Body of pancreas (tissue), 2 donors: ENCODE data around the genes OR1D5, TRPV1, CTNS and CAMKK1.

GRCh38 chr17:2854327-2854743 is 58.1 kb downstream of the RAP1GAP2 start:
- PRO-cap, result bidirectional peak, plus-strand start at chr17:2854494, minus-strand start at chr17:2854267
- RAMPAGE, long total RNA, 2 experiments, result no peak in any of the 2 experiments

- PRO-cap, result no peak
- RAMPAGE, long total RNA, 2 experiments, result no peak in any of the 2 experiments
Observed at GRCh38 chr17:2907031-2907679, 110.9 kb downstream of the RAP1GAP2 start.

DNA sequence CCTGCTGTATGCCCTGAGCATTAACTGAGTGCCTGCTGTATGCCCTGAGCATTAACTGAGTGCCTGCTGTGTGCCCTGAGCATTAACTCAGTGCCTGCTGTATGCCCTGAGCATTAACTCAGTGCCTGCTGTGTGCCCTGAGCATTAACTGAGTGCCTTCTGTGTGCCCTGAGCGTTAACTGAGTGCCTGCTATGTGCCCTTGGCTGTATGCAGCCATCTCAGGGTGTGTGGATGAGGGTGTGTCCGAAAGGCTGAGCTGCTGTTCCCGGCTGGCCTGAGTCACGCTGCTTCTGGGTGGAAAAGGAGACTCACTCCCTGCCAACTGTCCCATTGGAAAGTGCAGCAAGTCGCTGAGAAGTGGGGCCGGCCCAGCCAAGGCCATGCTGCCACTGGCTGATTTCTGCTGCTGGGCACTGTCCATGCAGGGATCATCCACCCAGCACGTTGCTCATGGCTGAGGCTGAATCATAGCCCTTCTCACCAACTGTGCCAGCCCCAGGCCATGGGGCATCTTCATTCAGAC is 113.8 kb downstream of the OR1D5 start:
- PRO-cap, result no peak
- RAMPAGE, long total RNA, 2 experiments, result no peak in any of the 2 experiments

DNA sequence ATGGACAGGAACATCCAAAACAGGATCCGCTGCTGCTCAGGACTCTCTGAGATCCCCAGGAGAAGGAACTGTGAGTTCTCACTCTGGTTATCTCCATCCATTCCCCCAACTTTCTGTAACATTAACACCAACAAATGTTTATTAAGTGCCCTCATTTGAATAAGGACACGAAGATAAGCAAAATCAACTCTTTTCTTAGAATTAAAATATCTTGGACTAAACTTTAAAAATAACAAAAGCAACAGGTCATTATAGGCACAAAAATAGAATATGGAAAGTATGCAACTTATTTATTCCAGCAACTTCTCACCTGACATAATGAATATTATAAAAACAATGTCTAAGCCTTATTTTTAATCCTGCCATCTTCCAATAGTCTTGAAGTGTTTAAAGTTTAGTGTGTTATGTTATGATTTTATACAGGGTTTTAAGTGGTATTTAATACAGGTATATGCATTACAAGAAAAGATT is at the start of gene OR1D5:
Gene OR1D5, minus strand, starts transcription at position 101 of the 471 bp plus-strand sequence.
- PRO-cap, result no peak
- RAMPAGE, long total RNA, 2 experiments, result no peak in any of the 2 experiments

DNA sequence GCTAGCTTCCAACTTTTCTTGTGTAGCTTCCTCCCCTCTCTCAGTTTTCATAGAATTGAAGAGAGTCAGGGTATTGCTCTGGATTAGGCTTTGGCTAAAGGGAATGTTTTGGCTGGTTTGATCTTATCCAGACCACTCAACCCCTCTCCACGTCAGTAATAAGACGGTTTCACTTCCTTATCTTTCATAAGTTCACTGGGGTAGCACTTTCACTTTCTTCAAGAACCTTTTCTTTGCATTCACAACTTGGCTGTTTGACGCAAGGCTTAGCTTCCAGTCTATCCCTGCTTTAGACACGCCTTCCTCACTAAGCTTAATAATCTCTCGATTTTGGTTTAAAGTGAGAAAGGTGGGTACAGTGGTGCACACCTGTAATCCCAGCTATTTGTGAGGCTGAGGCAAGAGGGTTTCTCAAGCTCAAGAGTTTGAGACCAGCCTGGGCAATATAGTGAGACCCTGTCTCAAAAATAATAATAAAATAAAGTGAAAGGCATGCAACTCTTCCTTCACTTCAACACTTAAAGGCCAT is 29.7 kb upstream of the OR1A2 start:
- PRO-cap, result no peak
- RAMPAGE, long total RNA, 2 experiments, result no peak in any of the 2 experiments

- PRO-cap, result no peak
- RAMPAGE, long total RNA, 2 experiments, result no peak in any of the 2 experiments
Observed at GRCh38 chr17:3513352-3514209, 37.8 kb downstream of the ASPA start.

GRCh38 chr17:3534696-3535521 is 22.7 kb downstream of the TRPV3 start:
- PRO-cap, result no peak
- RAMPAGE, long total RNA, 2 experiments, result no peak in any of the 2 experiments

- PRO-cap, result no peak
- RAMPAGE, long total RNA, 2 experiments, result no peak in any of the 2 experiments
Observed at GRCh38 chr17:3535522-3536183, 22.0 kb downstream of the TRPV3 start.

DNA sequence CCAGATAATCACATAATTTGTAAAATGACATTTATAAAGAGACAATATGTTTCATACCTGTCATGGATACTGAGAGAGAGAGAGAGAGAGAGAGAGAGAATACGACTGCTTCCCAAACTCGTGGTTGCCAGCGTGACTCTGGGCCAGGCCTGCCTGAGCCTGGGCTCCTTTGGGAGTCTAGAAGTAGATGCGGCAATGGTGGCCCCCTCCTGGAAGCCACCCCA is at the start of gene TRPV1:
Gene TRPV1, minus strand, starts transcription at position 160 of the 224 bp plus-strand sequence.
- PRO-cap, result no peak
- RAMPAGE, long total RNA, 2 experiments, result no peak in any of the 2 experiments

DNA sequence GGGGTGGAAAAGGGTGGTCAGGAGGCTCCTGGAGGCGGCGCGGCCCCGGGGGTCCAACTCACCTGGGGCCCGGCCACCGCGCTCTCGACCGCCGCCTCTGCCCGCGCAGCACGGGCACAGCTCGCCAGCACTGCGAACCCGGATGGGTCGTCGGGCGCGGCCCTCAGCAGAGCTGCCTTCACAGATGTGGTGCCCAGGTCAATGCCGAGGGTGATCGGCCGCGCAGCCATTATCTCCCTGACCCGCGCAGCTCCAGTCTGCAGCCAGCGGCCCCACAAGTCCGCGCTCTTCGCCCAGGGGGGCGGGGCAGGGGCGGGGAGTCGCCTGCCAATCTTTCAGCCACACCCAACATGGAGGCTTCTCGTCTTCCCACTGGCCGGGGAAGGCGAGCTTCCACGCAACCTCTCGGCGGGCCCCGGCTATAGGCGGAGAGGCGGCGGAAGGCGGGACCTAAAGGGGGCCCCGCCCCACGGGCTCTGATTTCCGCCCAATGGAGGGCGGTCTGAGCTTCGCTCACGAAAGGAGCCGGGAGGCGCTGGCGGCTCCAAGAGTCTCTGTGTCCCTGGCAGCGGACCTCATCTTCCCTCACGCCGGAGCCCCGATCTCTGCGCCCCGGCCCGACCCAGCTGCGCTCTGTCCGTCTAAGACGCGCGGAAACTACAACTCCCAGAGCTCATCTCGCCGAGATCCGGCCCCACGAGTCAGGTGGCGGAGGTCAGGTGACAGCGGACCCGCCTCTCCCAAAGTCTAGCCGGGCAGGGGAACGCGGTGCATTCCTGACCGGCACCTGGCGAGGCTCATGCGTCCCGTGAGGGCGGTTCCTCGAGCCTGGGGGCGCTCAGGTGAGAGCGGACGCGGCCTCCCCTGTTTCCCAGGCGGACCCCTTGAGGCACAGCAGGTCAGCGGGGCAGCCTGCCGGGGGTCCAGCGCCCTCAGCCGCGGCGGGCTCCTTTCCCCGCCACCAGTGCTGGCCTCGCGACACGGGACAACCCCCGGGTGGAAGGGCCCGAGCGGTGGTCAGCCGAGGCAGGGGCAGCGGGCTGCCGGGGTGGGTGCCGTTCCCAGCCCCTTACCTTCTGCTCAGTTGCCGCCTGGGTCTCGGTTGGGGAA is at the start of gene CTNS:
Gene CTNS, plus strand, starts transcription at position 771 of the 1,110 bp plus-strand sequence.
- PRO-cap, result bidirectional peak, plus-strand start at position 547 of the sequence, minus-strand start at position 291 of the sequence; bidirectional peak, plus-strand start at position 771 of the sequence, minus-strand start at position 746 of the sequence
- RAMPAGE, long total RNA, 2 experiments, result start-site peak on the plus strand in 2 of 2 experiments, centred at positions 758 to 771 of the sequence, 124 to 171 reads per replicate; start-site peak on the minus strand in 2 of 2 experiments, centred at positions 254 to 281 of the sequence, 72 to 127 reads per replicate

GRCh38 chr17:3659480-3660233 is 8.7 kb downstream of the TAX1BP3 start:
- PRO-cap, result no peak
- RAMPAGE, long total RNA, 2 experiments, result no peak in any of the 2 experiments

DNA sequence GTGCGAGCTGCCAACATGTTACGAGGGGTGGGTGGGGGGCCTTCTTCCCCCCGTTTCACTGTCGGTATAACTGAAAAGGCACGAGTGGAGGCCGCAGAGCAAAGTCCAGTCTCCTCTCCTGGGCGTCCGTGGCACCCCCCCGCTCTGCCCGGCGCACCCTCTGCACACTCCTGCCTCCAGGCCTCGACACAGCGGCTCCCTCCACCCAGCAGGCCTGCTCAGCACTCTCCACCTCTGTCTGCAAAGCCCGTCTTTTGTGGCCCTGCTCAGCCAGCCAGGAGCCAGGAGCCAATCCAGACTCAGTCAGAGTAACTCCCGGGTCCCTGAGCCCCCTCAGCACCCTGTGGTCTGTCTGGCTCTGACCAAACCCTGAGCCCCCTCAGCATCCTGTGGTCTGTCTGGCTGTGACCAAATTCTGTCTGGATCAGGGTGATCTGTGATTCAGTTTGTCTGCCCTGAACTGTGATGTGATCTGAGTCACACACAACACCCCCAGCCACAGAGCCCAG is 6.1 kb downstream of the ITGAE start:
- PRO-cap, result no peak
- RAMPAGE, long total RNA, 2 experiments, result no peak in any of the 2 experiments

- PRO-cap, result no peak
- RAMPAGE, long total RNA, 2 experiments, result no peak in any of the 2 experiments
Observed at GRCh38 chr17:3802187-3803356, 1.6 kb upstream of the ITGAE start.

DNA sequence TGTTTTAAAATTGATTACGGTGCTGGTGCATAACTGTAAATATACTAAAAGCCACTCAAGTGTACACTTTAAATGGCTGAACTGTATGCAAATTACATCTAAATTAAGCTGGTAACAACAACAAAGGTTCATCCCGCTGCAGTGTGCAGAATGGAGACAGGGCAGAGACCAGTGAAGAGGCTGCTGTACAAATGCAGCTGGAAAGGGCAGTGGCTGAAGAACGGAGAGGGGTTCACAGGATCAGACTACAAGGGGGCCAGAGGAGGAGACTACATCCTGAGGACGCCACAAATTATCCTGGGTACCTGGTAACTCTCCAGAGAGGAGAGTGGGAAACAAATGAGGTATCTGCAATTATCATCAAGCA is 9.1 kb upstream of the ITGAE start:
- PRO-cap, result no peak
- RAMPAGE, long total RNA, 2 experiments, result no peak in any of the 2 experiments

DNA sequence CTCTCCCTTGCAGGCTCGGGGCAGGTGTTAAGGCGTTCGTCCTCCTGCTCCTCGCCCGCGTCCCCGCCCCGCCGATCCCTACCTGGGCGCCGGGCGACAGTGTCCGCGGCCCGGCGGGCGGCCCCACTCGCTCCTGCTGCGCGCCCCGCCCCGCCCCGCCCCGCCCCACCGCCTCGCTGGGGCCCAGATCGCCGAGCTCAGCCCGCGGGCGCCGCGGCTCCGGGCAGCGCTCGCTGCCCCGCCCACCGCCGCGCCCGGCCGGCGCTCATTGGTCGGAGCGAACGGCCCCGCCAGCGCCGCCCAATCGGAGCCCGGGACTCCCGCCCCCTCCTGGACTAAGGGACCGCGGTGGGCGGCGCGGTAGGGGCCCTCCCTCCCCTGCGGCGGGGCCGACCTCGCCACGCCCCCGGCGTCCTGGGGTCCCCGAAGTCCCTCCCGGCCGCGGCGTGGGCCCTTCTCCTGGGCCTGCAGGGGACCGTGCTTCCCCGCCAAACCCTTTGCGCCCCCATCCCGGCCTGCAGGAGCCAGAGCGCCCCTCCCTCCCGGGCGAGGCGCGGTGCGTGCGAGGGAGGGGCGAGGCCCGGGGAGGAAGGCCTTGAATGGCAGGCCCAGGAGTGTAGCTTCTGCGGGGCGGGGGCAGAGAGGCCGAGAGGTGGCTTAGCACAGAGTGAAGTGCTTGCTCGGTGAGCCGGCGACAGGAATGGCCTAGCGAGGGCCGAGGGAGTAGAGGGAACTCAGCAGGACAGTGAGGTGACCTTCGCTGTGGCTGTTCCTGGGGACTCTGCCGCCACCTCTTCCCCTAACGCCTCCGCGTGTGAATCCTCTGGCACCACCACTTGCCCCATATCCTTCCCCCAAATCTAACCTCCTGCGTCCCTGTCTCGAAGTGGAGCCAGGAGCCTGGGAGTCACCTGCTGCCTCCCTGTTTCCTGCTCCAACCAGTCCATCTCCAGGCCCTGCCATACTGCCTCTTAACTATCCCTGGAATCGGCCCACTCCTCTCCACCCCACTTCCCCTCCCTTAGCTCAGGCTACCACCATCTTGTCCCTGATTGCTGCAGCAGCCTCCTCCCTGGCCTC is at the start of gene CAMKK1:
Gene CAMKK1, minus strand, starts transcription at position 197 of the 1,080 bp plus-strand sequence.
- PRO-cap, result bidirectional peak, plus-strand start at position 412 of the sequence, minus-strand start at position 240 of the sequence; unidirectional peak, plus-strand start at position 686 of the sequence
- RAMPAGE, long total RNA, 2 experiments, result start-site peak on the minus strand in 1 of 2 experiments, centred at position 290 of the sequence, 16 reads per replicate

DNA sequence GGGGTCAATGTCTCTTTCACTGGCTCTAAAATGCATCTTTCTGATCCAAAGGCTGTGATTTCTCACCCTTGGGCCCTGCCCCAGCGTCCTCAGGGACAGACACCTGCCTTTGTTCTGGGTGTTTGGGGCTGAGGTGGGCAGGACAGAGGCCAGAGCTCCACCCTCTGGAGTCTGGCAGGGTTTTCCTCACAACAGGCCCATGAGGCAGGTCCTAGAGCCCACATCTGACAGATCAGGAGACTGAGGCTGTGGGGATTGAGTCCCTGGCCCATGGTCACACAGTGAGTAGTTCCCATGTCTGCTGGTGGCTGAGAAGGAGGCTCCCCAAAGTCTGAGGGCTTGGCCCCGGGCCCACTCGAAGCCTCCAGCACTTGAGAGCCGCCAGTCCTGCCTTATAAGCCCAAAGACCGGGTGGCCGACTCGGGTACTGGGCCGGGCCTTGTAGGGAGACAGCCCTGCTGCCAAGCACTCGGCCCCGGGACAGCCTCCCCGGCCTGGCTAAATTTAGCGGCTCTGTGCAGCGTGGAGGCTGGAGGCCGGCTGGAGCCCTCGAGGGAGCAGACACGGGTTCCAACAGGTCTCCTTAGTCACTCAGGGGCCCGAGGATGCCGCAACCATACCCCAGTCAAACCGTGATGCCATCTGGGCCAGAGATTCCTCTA is 2.6 kb upstream of the P2RX1 start:
- PRO-cap, result no peak
- RAMPAGE, long total RNA, 2 experiments, result no peak in any of the 2 experiments

- PRO-cap, result no peak
- RAMPAGE, long total RNA, 2 experiments, result no peak in any of the 2 experiments
Observed at GRCh38 chr17:3923840-3924439, 7.7 kb upstream of the P2RX1 start.

GRCh38 chr17:3953489-3953982 is 10.7 kb downstream of the ATP2A3 start:
- PRO-cap, result no peak
- RAMPAGE, long total RNA, 2 experiments, result no peak in any of the 2 experiments

DNA sequence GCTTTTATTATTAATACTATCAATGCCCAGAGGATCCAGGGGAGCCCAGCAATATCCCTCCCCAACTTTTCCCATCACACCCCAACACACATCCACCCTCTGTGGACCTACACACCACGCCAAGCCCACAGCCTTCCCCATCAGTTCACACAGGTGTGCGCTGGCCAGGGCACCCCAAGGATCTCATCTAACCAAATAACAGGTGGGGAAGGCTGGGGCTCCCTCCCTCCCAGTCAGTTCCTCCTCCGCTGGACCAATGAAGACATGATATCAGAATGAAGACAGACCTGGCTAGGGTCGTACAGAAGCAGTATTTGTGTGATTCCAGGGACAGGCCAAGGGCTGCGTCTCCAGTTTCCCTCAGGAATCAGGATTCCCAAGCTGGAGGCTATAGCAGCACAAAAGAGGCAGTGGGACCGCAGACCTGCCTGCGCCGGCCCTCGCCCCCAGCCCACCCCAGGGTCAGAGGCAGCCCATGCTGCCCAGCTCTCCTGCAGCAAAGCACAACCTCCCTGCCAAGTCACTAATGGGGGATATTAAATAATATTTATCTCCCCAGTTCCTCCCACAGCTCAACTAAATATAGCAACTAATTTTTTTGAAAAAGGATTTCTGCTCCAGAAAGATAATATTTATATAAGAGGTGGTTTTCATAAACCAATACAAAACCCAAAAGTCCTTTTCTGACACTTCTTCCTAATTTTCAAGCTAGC is 1.6 kb downstream of the ATP2A3 start:
- PRO-cap, result no peak
- RAMPAGE, long total RNA, 2 experiments, result no peak in any of the 2 experiments

DNA sequence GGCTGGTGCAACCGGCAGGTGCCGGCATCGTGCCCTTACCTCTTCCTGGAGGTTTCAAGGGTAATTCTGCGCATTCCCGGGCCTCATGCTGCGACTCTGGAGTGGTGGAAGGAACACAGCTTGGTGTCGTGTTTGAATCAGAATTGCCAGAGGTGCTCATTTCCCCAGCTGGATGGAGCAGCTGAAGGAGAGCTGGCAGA is 16.2 kb upstream of the ATP2A3 start:
- PRO-cap, result no peak
- RAMPAGE, long total RNA, 2 experiments, result no peak in any of the 2 experiments